Pericardium fibroblast (primary cell): ENCODE measurements around a stretch of chr7.

- RAMPAGE, long total RNA = no peak
Measured at GRCh38 chr7:16754338-16754880, 854 bp downstream of the TSPAN13 start.

- RAMPAGE, long total RNA = no peak
Measured at GRCh38 chr7:16791796-16792529, 12.8 kb downstream of the AGR2 start.

DNA sequence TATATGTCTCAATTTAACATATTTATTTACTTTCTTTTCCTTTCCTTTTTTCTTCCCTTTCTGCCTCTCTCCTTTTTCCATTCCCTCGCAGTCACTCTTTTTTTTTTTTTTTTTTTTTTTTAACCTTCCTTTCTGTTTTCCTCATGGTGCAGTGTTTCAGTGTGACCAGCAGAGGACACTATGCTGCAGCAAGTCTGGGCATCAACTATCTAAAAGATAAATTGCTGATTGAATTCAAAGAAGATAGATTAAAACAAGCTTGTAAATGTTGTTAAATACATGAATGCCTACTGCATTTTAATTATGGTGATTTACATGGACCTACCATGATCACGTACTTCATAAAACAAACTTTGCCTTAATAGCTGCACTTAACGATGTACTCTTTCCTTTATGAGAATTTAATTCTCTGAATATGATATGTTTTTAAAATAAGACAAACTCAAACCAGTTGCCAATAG, 100.9 kb upstream of the AGR3 start:
- RAMPAGE, long total RNA = no peak

GRCh38 chr7:17041195-17041765, 159.5 kb upstream of the AGR3 start:
- RAMPAGE, long total RNA = no peak

DNA sequence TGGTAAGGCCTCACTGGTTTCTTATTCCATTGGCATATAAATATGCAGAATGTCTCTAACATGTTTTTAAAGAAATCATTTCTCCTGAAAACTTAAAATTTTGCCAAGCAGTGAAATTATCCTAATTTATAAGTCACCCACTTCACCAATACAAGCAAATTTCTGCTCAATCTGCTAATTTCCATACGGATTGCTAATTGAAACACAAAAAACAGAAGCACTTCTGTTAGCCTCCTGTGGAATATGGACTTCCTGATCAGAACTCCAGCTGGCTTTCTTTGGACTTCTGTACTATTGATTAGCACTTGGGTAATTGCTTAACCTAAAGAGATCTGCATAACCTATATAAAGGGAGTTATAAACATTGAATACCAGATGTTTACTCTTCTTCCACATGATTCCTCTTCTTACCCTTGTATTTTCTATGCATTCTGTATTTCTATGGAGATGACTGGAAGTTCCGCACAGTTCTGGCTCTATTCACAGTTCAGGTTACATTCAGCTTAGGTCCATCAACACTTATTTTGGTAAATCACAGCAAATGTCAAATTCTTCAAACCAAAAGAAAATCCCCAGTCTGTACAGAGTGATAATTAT, 225.4 kb downstream of the AHR start:
- RAMPAGE, long total RNA = no peak

DNA sequence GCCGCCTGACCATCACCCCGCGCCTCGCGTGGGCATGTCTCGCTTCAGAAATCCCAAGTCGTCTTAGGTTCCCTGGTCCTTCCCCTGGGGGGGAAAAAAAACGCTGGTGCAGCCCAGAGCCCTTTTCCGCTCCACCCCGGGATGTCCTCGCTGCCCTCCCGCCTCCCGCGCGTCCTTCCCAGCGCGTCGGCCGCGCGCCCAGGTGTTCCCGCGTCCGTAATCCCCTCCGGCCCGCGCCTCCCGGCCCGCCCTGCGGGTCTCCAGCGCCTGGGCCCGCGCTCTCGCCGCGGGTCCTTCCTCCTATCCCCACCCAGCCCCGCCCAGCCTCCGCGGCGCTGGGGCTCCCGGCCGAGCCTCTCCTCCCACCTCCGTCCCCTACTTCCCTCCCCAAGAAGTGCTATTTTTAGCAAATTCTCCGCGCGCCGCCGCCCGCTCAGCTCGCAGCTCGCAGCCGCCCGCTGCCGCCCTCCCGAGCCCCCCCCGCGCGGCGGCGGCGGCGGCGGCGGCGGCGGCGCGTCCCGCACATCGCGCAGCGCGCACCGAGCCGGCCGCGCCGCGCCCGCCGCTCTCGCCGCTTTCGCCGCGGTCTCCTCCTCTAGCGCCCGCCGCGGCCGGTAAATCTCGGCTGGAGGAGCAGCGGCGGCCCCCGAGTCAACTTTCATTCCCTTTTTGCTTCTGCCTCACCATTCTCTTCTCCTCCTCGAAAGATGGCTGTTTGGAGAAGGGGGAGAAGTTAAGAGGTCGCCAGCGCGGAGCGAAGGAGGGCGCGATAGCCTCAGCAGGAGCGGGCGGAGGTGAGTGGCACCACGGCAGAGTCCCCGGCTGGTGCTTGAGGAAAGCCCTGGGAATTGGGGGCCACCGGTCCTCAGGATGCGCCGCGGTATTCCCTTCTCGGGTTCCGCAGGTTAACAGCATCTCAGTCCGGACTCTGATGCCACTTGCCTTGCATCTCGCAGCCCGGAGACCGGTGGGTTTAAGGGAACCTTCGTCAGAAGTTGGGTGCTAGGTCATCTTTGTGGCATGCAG, 59.1 kb upstream of the PRPS1L1 start:
- RAMPAGE, long total RNA = no peak

DNA sequence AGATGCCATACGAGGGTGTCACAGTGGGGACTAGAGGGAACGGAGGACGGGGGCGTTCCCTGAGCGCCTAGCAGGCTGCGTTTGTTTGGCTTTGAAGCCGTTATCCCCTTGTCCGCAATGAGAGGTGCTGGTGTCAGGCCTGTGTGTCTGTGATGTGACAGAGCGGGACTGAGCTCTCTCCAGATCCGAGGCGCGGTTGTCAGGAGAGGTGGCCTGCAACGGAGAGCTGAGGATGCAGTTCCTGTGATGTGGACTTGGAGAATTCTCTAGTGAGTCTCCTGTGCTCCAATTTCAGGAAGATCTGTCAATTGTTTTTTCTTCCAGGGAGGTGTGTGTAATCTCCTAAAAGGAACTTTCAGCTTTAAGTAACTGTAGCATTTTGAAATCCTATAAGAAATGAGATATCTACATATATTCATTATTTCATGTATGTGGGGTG, 60.1 kb upstream of the PRPS1L1 start:
- RAMPAGE, long total RNA = no peak

DNA sequence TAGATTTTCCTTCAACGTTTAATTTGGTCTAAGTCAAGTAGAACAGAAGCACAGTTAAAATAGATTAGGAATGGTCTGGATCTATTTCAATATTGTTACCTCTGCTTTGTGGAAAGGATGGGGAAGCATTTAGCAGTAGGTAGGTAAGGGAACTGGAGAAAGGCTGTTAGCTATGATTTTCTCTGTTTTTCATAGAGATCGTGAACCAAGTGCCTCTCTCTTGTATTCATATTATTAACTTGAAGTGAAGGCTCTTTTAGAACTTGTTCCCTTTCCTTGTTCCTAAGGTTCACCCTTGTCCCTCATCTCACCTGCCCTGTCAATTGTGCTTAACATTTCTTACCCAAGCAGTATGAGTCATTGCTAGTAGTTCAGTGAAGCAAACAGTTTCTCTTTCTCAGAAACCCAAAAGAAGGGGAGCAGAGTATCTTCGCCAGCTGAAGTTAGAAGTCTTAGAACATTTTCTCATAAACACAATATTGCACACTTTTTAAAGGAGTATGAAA, 12.8 kb downstream of the HDAC9 start:
- RAMPAGE, long total RNA = no peak

GRCh38 chr7:18518393-18518878, 22.9 kb downstream of the HDAC9 start:
- RAMPAGE, long total RNA = no peak

DNA sequence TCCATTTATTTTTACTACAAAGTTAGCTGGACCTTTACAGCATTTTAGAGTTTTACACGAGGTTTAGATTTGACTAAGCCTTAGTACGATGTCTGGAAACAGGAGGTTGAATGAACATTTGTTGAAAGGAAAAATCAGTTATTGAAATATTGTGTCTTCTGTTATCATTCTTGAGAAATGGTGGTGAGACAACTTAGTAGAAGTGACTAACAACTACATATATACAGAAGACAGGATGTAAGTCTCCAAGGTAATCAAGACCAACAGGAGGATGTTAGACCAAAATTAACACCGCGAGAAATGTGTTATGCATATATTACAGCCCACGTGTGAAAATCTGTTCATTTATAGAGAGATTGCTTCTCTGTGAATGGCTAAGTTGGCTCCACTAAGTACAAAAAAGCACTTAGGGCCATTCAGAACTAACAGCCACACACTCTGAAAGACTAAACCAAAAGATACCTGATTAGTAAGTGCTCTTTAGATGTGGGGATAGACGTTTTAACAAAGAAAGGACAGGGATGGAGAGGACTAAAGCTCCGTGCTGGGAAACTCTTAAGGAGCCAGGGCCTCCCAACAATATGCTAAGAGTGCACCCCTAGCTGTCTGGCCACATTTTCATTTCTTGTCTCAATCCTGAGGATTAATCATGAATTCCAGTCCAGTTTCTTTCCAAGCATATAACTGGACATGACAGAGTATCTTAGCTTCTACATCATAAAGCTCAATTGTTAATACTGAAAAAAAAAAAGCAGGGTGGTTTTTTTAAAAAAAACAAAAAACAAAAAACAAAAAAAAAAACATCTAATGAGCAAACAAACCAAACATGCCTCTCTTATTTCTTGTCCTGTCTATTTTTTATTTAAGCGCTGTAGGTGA, 26.5 kb downstream of the HDAC9 start:
- RAMPAGE, long total RNA = no peak

DNA sequence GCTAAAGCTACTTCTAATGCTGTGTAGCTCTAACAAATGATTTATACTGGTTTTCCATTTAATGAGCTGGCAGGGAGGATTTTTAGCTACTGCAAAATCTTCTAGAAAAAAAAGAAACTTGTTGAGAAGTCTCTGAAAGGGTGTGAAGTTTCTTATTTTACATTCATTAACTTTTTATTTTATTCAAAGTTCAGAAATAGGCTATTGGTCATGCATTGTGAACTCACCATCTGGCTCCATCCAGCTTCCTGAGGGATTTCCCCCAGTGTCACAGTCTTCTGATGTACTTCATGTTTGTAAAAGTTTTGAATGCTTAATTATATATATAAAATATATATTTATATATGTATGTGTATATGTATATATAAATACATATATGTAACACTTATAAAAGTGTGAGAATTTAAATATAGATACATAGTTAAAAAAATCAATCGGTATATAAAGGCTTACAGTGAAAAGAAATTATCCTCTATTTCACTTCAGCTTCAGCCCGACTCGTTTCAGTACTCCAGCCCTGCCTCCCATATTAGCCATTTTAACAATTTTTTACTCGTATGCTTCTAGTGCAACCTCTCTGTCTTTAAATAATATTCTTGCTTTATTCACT, 35.0 kb downstream of the HDAC9 start:
- RAMPAGE, long total RNA = no peak

DNA sequence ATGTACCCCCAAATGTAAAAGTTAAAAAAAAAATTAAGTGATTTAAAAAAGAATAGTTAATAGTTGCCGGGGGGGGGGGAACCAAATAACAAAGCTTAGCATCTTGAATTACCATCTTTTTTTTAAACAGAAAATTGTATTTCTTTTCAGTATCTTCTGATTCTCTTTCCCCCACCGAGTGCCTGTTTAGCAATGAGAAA, 236.8 kb downstream of the TWIST1 start:
- RAMPAGE, long total RNA = no peak

DNA sequence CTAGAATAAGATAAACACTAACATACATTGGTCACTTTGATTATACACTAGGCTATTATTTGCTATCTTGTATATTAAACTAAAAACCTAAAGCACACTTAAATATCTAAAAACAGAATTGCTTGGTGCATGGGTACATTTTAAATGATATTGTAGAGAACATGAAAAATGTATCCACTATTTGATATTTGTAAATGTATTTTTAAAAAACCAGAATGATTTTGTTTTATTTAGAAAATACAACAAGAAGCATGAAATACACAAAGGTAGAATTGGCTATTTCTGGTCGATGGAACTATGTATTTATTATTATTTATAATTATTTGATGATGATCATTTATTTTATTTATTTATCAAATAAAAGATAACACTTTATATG, 189.0 kb downstream of the TWIST1 start:
- RAMPAGE, long total RNA = no peak

DNA sequence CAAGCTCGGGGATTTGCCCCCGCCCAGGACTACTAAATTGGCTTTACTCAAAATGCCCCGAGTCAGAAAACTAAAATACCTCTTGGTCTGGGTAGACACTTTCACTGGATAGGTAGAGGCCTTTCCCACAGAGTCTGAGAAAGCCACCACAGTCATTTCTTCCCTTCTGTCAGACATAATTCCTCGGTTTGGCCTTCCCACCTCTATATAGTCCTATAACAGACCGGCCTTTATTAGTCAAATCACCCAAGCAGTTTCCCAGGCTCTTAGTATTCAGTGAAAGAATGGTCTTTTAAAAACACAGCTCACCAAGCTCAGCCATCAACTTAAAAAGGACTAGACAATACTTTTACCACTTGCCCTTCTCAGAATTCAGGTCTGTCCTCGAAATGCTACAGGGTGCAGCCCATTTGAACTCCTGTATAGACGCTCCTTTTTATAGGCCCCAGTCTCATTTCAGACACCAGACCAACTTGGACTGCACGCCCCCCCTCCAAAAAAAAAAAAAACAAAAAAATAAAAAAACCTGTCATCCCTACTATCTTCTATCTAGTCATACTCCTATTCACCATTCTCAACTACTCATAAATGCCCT, 92.1 kb downstream of the MACC1 start:
- RAMPAGE, long total RNA = no peak

DNA sequence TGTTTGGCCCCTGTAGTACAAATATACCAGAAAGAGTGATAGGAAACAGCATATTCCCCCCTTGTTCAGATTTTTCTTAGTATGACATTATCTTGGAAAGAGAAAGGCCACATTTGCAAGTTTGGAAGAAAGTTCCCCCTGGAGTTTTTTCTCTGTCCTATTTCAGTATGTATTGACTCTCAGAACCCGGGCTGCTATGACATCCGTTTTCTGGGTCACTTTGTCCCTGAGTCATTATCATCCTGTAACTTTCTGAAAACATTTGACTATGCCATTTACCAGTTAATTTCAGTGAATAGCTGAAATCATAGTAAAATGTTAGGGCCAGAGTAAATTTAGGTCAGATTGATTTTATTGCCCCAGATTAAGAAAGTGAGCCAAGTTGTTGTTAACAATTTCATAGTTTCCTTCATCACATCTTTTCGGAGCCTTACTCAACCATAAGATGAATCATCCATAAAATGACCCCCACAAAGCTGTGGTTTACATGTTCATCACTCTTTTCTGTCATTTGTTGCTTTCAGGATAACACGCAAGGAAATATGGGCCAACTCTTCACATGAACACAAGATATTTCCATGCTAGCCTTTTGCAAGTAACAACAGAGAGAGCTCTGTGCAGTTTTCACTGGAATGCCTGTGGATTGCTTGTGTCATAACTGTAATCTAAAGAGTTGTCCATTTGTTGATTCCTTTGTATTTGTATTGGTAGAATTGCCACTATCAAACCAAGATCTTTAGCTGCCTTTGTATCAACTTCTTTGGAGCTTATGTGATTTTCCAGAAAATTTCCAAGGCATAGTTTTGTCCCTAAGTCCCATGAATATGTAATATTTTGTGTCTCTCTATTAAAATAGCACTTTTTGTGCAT, 3.9 kb upstream of the MACC1 start:
- RAMPAGE, long total RNA = no peak

DNA sequence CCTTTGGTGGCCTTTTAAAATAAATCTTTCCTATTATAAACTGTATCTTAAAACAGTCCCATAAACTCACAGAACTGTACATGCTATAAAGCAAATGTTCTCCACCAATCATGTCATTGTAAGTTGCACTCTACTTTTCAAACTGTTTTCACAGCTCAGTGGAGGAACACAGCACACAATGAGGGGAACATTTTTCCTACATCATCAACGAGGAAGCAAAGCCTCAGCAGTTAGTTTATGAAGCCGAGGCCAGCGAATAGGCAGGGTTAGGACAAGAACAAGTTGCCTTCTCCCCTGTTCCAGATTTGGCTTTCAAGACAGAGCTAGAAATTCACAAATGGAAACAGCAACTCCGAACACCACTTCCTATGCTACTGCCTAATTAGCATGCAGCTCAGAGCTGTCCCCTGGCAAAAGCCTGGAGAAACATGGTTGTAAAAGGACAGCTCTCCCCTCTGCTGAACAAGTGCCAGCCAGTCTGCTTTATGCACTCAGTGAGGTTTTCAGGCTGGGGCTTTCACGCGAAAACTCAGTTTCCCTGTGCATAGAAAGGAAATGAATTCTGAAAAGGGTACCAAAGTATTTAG, 19.8 kb downstream of the ITGB8 start:
- RAMPAGE, long total RNA = no peak

DNA sequence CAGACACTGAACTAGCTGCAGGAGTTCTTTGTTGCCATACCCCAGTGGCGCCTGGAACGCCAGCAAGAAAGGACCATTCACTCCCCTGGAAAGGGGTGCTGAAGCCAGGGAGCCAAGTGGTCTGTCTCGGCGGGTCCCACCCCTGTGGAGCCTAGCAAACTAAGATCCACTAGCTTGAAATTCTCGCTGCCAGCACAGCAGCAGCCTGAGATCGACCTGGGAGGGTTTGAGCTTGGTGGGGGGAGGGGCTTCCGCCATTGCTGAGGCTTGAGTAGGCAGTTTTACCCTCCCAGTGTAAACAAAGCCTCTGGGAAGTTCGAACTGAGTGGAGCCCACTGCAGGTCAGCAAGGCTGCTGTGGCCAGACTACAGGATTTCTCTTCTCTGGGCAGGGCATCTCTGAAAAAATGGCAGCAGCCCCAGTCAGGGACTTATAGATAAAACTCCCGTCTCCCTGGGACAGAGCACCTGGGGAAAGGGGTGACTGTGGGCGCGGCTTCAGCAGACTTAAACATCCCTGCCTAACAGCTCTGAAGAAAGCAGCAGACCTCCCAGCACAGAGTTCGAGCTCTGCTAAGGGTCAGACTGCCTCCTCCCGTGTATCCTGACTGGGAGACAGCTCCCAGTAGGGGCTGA, 281.1 kb upstream of the SP4 start:
- RAMPAGE, long total RNA = no peak

GRCh38 chr7:22082427-22083820, 137.2 kb upstream of the CDCA7L start:
- RAMPAGE, long total RNA = no peak

- RAMPAGE, long total RNA = no peak
Measured at GRCh38 chr7:22091085-22091525, 145.4 kb upstream of the CDCA7L start.

DNA sequence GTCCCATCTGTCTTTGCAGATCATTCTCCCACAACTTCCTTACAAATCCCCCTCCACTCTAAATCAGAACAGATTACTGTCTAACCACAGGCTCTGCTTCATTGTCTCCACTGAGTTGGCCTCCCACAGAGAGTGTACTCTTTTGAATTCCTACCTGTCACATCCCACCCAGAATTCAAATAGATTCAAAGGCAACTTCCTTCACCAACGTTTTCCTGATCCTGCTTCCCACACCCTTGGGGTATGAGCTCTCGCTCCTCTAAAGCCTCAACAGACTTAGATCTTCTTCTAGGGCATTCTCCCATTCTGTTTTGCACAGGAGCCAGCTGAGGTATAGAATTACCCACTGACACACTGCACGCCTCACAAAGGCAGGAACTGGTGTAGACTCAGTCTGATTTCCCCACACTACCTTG, 197.8 kb upstream of the CDCA7L start:
- RAMPAGE, long total RNA = no peak